Mesenchymal stem cell of the bone marrow (primary cell): Measurements from ENCODE around the genes RINL, IFNL2 and LGALS14.

GRCh38 chr19:38657515-38658339 lies 10.3 kb downstream of the ACTN4 start:
- CAGE, long polyA plus RNA: no peak

GRCh38 chr19:38660701-38661637 lies 13.5 kb downstream of the ACTN4 start:
- CAGE, long polyA plus RNA: no peak

DNA sequence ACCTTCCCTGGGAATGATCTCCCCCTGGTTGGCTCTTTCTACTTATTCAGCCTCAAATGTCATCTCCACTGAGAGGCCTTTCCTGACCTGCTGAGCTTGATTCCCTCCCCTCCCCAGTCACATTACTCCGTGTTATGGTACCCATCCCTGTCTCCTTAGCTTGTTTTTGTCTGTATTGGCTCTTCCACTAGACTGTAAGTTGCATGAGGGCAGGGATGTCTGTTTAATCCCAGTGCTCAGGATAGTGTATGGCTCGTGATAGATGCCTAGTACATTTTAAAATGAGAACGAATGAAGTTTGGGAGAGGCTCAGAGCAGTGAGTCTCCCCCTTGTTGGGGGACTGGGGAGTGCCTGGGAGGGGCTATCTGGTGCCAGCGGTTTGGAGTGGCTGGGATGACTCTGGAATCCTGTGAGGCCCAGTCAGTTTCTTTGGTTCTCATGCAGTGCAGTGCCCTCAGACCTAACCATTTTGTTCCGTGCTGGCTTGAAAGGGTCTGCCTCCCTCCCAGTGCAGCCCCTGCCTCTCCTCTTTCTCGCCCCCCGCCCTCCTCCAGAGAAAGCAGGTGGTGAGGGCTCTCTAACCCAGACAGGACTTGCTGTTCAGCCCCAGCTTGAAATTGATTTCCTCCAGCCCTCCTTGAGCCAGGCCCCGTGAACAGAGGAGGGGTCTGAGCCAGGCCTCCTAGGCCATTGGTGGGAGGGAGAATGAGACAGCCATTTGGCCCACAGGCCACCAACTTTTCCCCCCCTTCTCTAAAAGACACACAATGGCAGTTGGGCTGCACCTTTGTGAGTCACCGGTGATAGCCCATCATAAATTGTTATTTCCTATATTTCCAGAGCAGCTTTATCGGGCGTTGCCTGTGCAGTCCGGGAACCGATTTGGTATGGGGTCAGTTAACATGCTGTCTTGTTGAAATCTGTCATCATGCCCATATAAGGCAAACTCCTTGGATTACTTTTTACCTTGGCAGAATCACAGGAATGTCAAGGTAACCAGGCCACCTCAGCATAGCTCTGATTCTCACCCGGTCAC lies 35.7 kb downstream of the ACTN4 start:
- CAGE, long polyA plus RNA: no peak

DNA sequence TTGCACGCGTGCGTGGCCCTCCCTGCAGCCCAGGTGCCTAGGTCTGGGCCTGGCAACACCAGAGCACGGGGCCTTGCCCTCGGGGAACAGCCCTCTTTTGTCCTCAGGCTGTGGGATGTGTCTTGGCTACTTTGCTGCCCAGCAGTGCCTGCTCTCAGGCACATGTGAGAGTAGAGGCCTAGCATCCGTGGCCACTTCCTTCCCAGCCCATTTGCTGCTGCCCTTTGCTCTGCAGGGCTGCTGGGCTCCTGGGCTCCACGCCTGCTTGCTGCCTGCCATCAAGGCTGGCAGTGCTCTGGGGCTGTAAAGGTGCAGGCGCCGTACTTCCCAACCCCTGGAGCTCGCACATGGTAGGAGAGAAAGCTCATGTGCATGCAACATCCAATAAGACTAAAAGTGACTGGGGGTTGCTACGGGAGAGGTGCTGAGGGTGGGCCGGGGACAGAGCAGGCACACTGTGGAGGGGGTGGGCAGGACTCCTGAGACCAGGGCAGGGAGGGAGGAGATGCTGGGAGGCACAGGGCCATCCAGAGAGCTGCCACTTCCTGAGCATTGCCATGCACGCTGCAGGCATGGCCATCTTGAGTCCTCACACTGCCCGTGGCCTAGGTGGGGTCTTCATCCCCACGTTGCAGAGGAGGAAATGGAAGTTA lies 46.5 kb downstream of the CAPN12 start:
- CAGE, long polyA plus RNA: no peak

DNA sequence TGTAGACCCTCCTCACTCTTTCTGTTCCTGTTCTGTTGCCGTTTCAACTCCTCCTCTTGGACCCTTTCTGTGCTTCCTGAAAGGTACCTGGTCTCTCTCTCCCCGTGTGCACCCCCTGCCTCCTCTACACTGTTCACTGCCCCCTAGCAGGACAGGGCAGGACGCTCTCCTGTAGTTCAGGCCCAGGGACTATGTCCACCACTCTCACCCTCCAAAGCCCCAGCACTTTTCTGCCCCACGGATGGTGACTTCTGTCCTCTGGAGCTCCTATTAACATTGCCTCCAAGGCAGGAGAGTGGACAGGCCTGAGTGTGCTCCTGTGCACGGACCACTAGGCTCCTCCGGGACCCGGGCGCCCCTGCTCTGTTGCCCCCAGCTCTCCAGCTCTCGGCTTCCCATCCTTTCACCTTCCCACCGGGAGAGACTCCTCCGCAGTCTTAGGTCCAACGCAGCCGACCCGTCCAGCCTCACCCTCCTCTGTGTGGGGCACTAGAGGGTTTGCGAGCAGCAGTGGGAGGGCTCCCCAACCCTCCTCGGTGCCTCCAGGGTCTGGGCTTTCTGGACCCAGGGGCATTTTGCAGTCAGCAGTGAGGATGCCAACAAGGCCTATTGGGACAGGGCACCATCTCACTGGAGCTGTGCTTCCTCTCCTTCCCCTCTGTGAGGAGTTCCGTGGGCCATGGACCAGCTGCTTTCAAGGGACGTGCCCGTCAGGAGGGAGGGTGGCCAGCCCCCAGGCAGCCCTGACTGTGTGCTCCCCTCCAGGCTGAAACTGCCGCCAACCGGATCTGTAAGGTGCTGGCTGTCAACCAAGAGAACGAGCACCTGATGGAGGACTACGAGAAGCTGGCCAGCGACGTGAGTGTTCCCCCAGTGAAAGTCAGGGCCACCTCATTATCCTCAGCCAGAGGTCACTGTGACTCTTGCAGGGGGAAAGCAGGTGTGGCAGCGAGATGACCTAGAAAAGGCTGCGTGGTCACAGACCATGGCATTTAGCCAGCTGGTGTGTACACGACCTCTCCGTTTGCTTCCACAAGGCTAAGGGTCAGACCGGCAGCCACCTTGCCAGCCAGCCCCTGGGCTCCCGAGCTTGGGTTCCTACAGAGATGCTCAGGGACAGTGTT lies 30.2 kb downstream of the CAPN12 start:
- CAGE, long polyA plus RNA: no peak

GRCh38 chr19:38715532-38716011 lies 28.7 kb downstream of the CAPN12 start:
- CAGE, long polyA plus RNA: no peak

- CAGE, long polyA plus RNA: no peak
Measured at GRCh38 chr19:38723462-38723826, 20.8 kb downstream of the CAPN12 start.

- CAGE, long polyA plus RNA: no peak
Measured at GRCh38 chr19:38793175-38793656, 4.2 kb downstream of the LGALS7B start.

- CAGE, long polyA plus RNA: no peak
Measured at GRCh38 chr19:38839246-38840558, 8.1 kb upstream of the ECH1 start.

GRCh38 chr19:38841814-38843053 lies 7.6 kb downstream of the HNRNPL start:
- CAGE, long polyA plus RNA: no peak

- CAGE, long polyA plus RNA: no peak
Measured at GRCh38 chr19:38877642-38878541, at the start of gene RINL. RINL (minus strand) TSS chr19:38878275.

GRCh38 chr19:38899142-38899429 lies 332 bp downstream of the SIRT2 start:
- CAGE, long polyA plus RNA: no peak

- CAGE, long polyA plus RNA: no peak
Measured at GRCh38 chr19:38975102-38975591, 395 bp downstream of the FBXO17 start.

GRCh38 chr19:39268229-39268451 lies at the start of gene IFNL2:
IFNL2 (plus strand) TSS chr19:39268396.
- CAGE, long polyA plus RNA: no peak

DNA sequence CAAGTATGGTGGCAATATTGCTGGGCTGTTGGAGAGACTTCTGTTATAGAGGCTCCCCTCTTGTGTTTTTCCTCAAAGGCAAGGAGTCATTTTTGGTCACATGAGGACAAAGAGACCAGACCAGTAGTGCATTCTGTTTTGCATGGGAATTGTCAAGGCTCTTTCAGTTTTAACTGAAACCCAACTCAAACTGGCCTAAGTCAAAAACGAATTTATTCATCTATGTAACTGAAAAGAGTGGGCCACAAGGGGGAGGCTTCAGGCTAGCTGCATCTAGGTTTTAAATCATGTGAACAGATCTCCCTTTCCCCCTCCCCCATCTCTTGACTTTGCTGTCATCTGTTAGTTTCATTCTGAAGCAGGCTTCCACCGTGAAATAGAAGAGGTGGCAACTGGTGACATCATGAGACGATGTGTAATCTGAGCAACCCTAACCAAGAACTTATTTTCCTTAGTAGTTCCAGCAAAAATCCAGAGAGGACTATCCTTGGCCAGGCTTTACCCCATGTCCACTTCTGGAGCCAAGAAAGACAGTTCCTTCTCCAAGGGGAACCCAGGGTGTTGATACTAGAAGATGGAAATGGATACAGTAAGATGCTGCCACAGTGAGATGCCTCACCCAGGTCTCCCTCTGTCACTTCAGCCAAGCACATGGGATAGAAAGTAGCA lies 9.3 kb downstream of the SAMD4B start:
- CAGE, long polyA plus RNA: no peak

- CAGE, long polyA plus RNA: no peak
Measured at GRCh38 chr19:39409905-39410586, 2.4 kb upstream of the PLEKHG2 start.

GRCh38 chr19:39416516-39417068 lies 4.1 kb downstream of the PLEKHG2 start:
- CAGE, long polyA plus RNA: no peak

GRCh38 chr19:39506822-39507798 lies 7.8 kb upstream of the SELENOV start:
- CAGE, long polyA plus RNA: no peak

DNA sequence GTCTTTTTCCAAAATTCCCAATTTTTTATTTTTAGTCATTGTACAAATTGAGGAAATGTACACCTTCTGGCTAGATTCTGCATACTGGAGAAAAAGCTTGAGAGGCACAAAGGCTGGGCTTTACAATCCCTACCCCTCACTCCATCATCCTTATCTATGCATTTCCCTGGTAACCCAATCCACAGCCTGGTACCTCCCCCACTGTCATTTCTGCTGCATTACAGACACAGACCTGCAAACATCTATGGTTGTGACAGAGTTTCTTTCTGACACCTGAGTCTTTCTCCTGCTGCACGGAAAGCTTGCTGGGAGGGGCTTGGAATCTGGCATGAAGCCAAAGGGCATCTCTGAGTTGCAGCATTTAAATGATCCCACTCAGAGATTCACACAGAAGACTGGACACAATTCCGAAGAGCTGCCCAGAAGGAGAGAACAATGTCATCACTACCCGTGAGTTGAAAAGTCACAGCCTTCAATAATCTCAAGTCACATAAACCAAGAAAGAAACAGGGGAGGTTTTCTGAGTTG lies at the start of gene LGALS14:
Gene LGALS14 (plus strand): TSS at position 388 of the 528 bp plus-strand sequence.
- CAGE, long polyA plus RNA: no peak

DNA sequence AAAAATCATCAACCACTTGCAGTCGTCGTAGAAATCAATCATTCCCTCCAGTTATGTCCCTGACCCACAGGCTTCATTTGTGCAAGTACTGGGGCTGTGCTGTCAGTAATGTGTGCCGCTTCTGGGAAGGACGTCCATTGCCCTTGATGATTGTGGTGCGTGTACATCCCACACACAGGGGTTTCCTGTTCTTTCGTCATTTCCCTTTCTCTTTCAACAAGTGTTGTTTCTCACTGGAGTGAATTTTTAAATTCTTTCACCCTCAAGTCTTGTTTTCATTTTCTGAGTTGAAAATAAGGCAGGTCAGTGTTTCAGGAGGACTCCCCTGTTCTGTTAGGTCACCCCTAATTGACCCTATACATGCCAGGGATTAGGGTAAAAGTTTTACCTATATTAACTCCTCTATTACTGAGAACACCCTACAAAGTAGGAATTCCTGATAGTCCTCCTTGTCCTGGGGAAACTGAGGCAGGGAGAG lies 1.6 kb downstream of the LGALS14 start:
- CAGE, long polyA plus RNA: no peak